Suprapubic skin (tissue), 4 donors: ENCODE results near the gene TOX2.

DNA sequence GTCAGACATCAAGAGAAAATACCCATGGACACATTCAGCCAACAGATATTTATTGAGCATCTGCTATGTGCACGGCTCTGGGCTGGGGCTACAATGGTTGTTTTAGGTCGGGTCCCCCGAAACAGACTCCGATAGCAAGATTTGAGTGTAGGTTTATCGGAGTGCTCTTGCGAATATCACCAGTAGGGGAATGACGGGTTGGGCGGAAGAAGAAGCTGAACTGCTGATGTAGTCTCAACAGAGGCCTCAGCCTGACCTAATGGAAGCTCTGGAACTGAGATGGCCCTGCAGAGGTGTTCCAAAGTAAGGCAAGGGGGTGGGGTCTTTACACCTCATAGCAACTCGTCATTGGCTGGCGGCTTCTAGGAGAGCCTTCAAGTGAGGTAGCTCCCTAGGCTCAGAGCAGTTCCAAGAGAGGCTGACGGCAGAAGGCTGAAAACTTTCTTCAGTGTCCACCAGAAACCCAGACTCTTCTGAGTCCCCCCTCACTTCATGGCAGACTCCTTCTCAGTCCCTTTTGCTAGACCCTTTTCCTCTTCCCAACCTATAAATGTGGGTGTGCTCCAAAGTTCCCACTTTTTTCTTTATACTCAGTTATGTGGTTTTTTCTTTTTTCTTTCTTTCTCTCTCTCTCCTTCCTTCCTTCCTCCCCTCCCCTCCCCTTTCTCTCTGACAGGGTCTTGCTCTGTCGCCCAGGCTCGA is 1.2 kb downstream of the L3MBTL1 start:
- PRO-cap = no peak
- RAMPAGE, long total RNA, 4 experiments = no peak in any of the 4 experiments

DNA sequence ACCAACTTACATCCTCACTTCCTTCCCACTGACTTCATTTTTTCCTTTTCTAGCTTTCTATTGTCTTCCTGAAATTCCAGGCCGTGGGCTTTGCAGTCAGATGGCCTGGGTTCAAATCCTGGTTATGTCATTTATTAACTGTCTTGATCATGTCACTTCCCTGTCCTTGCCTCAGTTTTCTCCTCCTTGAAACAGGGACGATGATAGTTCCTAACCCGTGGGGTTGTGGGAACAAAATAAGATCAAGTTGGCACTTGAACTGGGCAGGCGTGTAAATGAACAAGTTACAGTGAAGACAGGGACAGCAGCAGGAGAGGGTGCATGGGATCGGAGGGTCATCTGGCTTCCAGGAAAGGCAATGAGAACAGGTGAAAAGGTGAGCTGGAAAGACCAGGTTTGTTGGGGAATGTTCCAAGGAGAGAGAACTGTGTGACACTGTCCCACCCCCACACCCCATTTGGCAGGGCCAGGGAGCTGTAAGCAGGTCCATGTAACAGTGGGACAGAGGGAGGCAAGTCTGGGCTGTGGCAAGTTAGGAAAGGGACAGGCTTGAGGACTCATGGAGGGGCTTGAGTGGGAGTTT is 637 bp downstream of the SGK2 start:
- PRO-cap = no peak
- RAMPAGE, long total RNA, 4 experiments = no peak in any of the 4 experiments

DNA sequence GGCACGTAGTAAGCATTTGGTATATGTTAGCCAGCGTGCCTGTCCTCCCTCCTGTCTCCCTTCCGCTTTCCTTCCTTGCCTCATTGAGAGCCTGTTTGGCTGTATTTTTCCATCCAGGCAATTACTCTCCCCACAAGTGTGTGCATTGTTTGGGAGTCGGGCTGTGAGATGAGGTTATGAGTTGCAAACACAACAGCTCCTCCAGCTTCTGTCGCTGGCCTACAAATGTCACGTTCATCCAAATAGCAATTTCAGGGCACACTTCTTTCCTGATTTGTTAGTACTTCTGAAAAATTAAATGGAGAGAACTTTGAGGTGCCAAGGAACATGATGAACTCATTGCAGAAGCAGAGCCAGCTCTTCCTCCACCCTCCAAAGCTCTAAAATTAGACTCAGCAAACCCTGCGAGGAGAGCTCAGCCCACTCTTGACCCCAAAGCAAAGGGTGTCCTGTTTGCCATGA is 50.7 kb upstream of the TOX2 start:
- PRO-cap = no peak
- RAMPAGE, long total RNA, 4 experiments = no peak in any of the 4 experiments

- PRO-cap = bidirectional peak, plus-strand start at chr20:43914852, minus-strand start at chr20:43914701
- RAMPAGE, long total RNA, 4 experiments = no peak in any of the 4 experiments
Measured at GRCh38 chr20:43914648-43915360, at the start of gene TOX2. Gene TOX2 (plus strand): TSS chr20:43914852.

- PRO-cap = no peak
- RAMPAGE, long total RNA, 4 experiments = no peak in any of the 4 experiments
Measured at GRCh38 chr20:43915361-43915915, 786 bp downstream of the TOX2 start.

GRCh38 chr20:44142332-44142766 is 44.6 kb downstream of the JPH2 start:
- PRO-cap = no peak
- RAMPAGE, long total RNA, 4 experiments = no peak in any of the 4 experiments

DNA sequence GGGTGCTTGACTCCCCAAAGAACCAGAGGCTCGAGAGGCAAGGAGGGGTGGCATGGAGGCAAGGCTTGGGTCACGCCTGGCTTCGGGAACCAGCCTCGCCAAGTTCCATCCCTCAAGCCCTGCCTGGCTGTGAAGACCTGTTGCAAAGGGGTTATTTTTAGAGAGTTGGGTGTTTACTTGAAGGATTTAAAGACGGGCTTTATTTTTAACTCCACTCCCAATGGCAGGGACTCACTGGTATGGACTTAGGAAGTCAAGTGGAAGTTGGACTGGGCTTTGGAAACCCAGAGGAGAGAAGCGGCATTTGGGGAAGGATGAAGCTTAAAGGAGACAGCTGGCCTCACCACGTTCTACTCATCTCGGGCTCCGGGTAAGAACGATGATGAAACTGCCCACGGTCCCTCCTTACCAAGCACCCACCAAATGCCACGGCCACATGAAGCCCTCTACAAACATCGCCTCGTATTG is 43.0 kb downstream of the JPH2 start:
- PRO-cap = no peak
- RAMPAGE, long total RNA, 4 experiments = no peak in any of the 4 experiments

- PRO-cap = no peak
- RAMPAGE, long total RNA, 4 experiments = no peak in any of the 4 experiments
Measured at GRCh38 chr20:44182207-44182686, 4.7 kb downstream of the JPH2 start.

GRCh38 chr20:44183066-44184000 is 3.7 kb downstream of the JPH2 start:
- PRO-cap = no peak
- RAMPAGE, long total RNA, 4 experiments = no peak in any of the 4 experiments

- PRO-cap = no peak
- RAMPAGE, long total RNA, 4 experiments = no peak in any of the 4 experiments
Measured at GRCh38 chr20:44402089-44403323, 47.0 kb downstream of the HNF4A start.

DNA sequence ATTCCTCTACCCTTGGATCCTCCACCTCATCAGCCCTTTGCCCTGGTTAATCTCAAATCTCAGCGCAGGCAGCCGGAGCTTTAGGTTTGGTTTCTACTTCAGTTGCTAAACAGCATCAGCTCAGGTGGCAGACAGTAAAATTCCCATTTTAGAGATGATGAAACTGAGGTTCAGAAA is 41.2 kb upstream of the TTPAL start:
- PRO-cap = no peak
- RAMPAGE, long total RNA, 4 experiments = no peak in any of the 4 experiments

- PRO-cap = no peak
- RAMPAGE, long total RNA, 4 experiments = no peak in any of the 4 experiments
Measured at GRCh38 chr20:44451070-44451652, 24.5 kb upstream of the TTPAL start.

DNA sequence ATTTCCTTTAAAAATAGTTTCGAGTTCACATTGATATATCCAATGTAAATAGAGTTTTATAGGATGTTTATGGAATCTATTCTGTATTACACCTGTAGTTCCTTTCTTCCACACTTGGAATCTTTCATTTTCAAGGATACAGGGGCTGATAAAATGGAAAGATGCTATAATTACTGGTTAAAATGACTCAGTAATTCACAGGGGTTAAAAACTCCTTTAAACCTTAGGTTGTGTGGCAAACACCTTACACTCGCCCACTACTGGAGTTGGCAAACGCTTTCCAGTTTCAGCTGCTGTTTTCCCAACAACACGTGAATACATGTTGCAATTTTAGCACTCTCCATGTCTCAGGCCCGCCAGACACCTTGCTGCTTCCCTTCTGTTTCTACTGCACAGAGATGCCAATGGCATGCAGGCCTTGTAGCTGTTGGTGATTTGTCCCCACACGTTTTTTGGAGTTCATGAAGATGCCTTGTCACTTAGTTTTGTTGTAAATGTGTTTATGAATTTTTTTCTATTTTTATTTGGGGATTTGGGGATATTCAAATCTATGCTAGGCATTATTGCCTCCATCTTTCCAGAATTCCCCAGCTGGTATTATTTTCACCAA is 5.4 kb upstream of the TTPAL start:
- PRO-cap = no peak
- RAMPAGE, long total RNA, 4 experiments = no peak in any of the 4 experiments

GRCh38 chr20:44584083-44584431 is 1.7 kb downstream of the PKIG start:
- PRO-cap = no peak
- RAMPAGE, long total RNA, 4 experiments = no peak in any of the 4 experiments

- PRO-cap = no peak
- RAMPAGE, long total RNA, 4 experiments = no peak in any of the 4 experiments
Measured at GRCh38 chr20:44597937-44598407, 15.6 kb downstream of the PKIG start.

GRCh38 chr20:44715656-44716125 is 522 bp downstream of the CCN5 start:
- PRO-cap = no peak
- RAMPAGE, long total RNA, 4 experiments = no peak in any of the 4 experiments

DNA sequence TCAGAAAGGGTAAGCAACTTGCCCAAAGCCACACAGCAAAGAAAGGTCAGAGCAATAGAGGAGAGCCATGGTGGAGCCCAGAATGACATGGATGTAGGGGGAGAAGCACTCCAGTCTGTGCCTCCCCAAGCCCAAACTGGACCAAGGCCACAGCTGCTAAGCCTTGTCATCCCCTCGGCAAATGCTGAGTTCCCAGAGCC is 857 bp downstream of the CCN5 start:
- PRO-cap = no peak
- RAMPAGE, long total RNA, 4 experiments = no peak in any of the 4 experiments

GRCh38 chr20:44728686-44729627 is 13.8 kb downstream of the CCN5 start:
- PRO-cap = no peak
- RAMPAGE, long total RNA, 4 experiments = no peak in any of the 4 experiments

DNA sequence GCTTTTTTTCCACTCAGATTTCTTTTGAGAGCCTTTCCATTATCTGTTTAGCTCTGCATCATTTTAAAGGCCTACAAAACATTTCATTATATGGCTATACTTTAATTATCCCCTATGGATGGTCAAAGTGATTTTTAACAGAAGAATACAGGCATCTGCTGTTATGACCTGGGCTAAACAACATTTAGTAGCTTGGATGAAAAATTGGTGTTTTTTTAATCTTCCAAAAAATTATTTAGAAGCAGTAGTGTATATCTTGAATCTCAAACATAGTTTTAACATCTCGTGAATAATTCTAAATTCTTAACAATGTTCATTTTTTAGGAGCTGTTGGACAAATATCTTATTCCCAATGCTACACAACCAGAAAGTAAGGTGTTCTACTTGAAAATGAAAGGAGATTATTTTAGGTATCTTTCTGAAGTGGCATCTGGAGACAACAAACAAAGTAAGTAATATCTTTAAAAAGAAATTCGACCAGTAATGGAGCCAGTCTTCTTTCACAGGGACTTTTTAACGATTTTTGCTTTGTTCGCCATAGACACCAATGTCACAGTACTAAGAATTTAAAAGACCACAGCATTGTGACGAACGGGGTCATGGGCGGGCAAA is 6.1 kb upstream of the PABPC1L start:
- PRO-cap = no peak
- RAMPAGE, long total RNA, 4 experiments = no peak in any of the 4 experiments

GRCh38 chr20:44979064-44979263 is 12.7 kb downstream of the STK4 start:
- PRO-cap = no peak
- RAMPAGE, long total RNA, 4 experiments = no peak in any of the 4 experiments